Skin of body (tissue), 2 donors: ENCODE measurements around the genes TRAPPC3, GNL2 and MANEAL.

GRCh38 chr1:36148834-36149964 lies at the start of gene TRAPPC3:
TRAPPC3 (minus strand) TSS chr1:36149486.
- RAMPAGE, long total RNA, result start-site peak on the minus strand at chr1:36149460-36149504, 338 and 41 reads in 2 replicates

DNA sequence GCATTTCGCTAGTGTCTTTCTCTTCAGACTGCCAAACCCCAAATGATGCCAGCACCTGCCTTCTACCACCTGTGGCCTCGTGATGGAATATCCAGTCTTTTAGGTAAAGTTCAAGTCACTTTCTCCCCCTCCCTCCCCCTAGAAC lies 551 bp upstream of the TRAPPC3 start:
- RAMPAGE, long total RNA, result no peak

GRCh38 chr1:36155737-36156006 lies 288 bp upstream of the MAP7D1 start:
- RAMPAGE, long total RNA, result no peak

DNA sequence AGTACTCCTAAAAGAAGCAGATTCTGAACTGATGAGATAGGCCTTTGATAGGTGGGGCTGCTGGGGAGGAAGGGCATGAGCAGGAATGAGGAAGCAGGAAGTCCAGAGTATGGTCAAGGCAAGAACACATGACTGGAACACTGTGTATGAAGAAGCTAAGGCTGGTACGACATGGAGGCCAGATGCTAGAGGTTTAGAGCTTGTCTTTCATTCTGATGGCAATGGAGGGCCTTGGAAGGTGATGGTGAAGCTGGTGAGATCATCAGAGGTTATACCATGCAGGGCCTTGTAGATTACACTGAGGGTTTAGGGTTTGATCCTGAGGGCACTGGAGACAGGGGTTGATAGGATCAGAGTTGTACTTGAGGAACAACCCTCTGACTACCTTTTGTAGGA lies 11.4 kb upstream of the THRAP3 start:
- RAMPAGE, long total RNA, result no peak

GRCh38 chr1:36349202-36350361 lies 26.1 kb upstream of the EVA1B start:
- RAMPAGE, long total RNA, result no peak

GRCh38 chr1:36361193-36361485 lies 24.6 kb downstream of the STK40 start:
- RAMPAGE, long total RNA, result no peak

DNA sequence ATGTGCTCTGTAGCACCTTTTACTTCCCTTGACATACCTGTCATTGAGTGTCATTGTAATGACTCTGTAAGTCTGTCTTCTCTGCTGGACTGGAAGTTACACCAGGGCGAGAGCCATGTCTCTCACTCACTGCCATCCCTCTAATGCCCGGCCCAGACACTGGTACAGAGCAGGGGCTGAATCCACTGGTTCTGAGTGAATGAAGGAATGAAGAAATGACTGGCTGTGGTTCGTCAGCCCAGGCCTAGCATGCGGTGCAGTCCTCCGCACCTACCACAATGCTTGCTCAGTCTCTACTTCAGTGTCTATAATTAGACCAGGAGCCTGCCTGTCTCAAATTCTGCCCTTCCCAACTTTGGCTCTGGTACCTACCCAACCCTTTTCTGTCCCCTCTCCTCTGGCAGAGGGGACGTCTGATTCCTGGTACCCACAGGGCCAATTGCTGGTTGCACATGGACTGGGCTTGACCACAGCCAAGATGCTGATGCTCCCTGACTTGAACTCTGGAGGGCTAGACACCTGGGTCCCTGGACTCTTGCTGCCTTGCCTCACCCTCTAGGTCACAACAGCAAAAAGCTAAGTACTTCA lies 118.2 kb upstream of the GRIK3 start:
- RAMPAGE, long total RNA, result no peak

GRCh38 chr1:37473228-37473573 lies 1.2 kb upstream of the ZC3H12A start:
- RAMPAGE, long total RNA, result no peak

GRCh38 chr1:37473574-37473937 lies 824 bp upstream of the ZC3H12A start:
- RAMPAGE, long total RNA, result no peak

DNA sequence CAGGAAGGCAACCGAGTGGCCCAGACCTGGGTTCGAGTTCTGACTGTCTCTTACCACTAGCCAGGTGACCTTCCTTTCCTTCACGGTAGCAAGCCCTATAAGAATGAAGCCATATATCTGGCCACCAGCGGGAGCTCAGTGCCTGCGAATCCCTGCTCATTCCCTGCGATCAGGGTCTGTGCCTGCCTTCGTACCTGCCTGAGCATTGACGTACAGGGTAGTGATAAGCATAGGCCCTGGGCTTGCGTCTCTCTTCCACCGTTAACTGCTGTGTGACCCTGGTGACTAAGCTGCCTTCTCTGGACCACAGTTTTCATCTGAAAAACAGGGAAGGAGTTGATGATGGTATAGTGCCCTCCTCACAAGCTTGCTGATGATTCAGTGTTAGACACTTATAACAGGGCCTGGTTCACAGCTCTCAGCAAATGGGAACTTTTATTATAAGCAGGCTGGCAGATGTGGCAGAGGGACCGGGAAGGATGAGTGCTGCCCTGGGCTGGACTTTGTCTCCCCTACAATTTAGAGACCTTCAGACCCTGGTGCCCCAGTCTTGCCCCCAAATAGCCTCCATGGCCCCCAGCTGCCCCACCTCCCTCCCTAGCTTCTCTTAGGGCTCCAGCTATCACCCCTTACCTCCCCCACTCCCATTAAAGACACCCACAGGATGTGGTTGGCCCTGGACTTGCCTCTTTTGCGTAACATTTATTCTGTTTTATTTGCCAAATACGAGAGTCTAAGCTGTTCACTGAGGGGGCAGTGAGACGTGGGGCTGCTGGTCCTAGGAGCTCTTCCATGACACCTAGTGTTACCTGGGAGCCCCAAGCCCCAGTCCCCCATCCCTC lies 4.3 kb downstream of the ZC3H12A start:
- RAMPAGE, long total RNA, result no peak

DNA sequence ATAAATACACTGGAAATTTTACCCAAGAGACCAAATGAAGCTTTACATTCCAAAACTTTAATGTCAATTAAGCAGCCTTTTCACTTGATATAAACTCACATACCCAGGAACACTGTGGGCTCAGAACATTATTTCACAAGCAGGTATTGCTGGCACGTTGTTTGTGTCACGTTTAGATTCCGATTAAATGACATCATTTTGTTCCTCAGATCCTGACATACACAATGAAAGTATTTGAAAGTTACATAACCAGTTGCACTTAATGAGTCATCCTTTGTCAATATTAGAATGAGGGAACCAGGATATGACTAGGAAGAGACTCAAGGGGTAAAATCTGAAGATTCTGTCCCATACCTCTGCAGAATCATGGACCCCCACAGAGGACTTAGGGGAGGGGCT lies 19.7 kb downstream of the SNIP1 start:
- RAMPAGE, long total RNA, result no peak

DNA sequence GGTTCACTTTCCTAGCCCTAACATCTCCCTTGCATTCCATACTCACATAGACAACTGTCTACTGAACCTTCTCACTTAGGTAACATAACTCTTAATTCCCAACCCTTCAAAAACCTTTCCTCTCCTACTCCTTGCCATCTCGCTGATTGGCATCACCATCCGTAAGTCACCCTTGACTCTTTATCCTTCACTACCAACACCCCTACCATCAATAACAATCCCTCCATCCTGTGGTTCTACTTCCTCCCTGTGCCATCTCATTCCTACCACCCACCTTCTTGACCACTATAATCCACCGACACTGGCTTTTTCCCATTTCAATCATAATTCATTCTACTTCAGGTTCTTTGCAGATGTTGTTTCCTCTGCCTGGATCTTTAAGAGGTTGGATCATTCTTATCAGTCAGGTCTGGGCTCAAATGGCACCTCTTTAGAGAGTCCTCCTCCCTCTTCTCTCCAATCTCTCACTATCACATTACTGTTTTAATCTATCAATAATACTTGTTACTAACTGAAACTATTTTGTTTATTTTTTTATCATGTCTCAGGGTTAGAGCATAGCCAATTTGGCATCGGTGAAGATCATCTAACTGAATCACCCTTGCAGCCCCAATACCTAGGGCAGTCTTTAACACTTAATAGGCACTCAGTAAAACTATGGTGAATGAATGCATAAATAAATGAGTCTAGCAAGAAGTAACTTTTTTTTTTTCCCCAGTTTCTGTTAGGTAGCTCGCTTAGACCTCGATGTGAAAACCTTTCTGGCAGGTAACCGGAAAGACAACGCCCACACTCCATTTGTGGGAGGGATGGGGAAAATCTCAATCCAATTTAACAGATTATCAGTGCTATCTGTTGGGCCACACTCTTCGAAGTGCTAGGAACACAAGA lies 962 bp downstream of the SNIP1 start:
- RAMPAGE, long total RNA, result no peak

DNA sequence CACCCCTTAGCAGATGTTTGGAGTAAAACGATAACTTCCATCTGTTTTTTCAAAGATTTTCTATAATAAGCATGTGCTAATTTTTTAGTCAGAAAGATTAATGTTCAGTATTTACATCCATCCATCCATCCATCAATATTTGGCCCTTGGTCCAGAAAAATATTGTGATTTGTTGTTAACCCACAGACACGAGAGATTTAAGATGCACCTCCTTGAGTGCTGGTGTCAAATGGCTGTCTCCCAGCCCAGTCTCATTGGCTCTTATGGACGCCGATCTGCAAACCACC lies 3.9 kb downstream of the DNALI1 start:
- RAMPAGE, long total RNA, result no peak

GRCh38 chr1:37566620-37567748 lies 10.2 kb downstream of the DNALI1 start:
- RAMPAGE, long total RNA, result no peak

- RAMPAGE, long total RNA, result start-site peak on the minus strand at chr1:37595890-37595949, 799 and 64 reads in 2 replicates
These were observed at the start of gene GNL2 for GRCh38 chr1:37595271-37596473. GNL2 (minus strand) TSS chr1:37595937.

- RAMPAGE, long total RNA, result no peak
These were observed 10.8 kb upstream of the GNL2 start for GRCh38 chr1:37606546-37606878.

GRCh38 chr1:37686164-37686687 lies 4.1 kb downstream of the C1orf109 start:
- RAMPAGE, long total RNA, result no peak

- RAMPAGE, long total RNA, result no peak
These were observed at the start of gene MANEAL for GRCh38 chr1:37793614-37794369. MANEAL (plus strand) TSS chr1:37793847.

DNA sequence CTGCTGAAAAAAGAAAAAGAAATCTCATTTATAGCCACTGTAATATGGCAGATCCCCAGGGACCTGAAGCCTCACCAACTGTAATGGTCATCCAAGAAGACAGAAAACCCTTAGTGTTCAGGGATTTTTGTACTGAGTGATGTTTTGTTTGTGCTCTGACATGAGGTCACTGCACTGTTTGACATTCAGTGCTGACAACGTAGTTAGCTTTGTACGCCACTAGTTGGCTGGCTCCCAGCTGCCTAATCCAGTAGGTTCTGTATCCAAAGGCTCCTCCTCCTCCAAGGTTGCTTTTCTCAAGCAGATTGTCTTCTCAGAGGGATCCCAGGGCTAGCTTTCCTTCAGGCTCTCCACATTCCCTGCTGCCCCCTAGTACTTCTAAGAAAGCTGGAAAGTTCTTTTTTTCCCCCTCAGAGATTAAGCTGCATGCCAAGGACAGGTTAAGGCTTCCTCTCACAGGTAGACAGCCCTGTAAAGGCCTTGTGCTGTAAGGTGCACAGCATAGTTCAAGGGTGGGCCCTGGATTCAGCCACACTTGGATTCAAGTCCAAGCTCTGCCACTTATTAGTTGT lies 9.6 kb upstream of the YRDC start:
- RAMPAGE, long total RNA, result no peak

GRCh38 chr1:37918961-37919441 lies 27.9 kb downstream of the INPP5B start:
- RAMPAGE, long total RNA, result no peak